Airway epithelial cell (primary cell): Measurements from ENCODE around the genes PEF1 and SPOCD1.

GRCh38 chr1:31548445-31548891, 27.8 kb upstream of the TINAGL1 start:
- RAMPAGE, long total RNA: no peak

- RAMPAGE, long total RNA: no peak
Measured at GRCh38 chr1:31588539-31589272, 12.4 kb downstream of the TINAGL1 start.

- RAMPAGE, long total RNA: start-site peak on the minus strand at chr1:31644872-31644879, 300 and 109 reads in 2 replicates
Measured at GRCh38 chr1:31644126-31644934, at the start of gene PEF1. Gene PEF1, minus strand, starts transcription at chr1:31644876.

GRCh38 chr1:31644935-31645411, 297 bp upstream of the PEF1 start:
- RAMPAGE, long total RNA: no peak

DNA sequence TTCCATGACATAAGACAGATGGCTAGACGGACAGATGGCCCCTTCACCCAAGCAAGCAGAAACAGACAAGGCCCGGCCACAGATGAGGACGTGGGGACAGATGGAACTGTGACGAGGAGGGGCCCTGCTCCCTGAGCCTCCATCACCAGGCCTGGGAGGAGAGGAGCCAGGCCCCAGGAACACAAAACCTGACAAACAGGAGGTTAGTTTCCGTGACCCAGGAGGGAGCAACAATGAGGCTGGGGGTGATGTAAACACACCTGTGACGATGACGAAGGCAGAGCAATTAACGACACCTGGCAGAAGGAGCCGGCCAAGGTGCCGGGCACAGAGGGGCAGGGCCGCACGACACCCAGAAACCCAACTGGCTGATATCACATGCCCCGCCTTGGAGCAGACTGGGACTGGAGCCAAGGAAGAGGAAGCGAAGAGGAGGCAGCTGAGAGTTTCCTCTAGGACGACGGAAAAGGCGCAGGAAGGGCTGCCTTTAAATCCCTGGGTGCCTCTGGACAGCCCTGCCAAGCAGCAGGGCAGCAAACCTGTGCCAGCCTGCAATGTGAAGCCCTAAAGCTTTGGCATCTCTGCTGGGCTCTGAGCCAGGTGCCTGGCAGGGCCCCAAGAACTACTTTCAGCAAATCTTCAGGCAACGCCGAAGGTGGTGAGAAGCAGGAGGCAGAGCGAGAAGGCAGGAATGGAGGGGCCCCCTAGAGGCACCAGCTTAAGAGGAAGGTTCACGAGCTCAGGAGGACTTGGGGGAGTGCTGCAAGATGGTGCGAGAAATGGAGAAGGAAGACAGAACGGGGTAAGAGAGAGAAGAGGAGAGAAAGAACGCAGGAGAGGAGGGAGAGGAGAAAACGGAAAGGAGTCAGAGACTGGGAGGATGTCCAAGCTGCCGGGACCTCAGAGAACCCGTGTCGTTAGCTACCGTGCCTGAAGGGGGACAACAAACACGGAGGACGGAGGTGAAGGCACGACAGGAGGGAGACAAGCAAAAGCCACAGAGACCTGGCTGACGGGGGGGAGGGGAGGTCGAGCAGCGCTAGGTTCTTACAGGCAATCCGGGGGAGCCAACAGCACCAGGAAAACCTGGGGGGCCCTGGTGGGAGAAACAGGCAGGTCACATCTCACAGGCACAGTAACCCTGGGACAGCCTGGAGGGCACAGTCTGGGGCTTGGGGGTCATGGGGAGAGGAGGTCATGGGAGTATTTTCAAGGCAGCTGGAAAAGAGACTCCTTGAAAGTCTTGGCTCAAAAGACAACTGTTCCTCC, 25.3 kb upstream of the PEF1 start:
- RAMPAGE, long total RNA: no peak

- RAMPAGE, long total RNA: no peak
Measured at GRCh38 chr1:31675085-31675657, 28.6 kb downstream of the COL16A1 start.

- RAMPAGE, long total RNA: no peak
Measured at GRCh38 chr1:31685581-31685844, 18.3 kb downstream of the COL16A1 start.

GRCh38 chr1:31689317-31690140, 14.3 kb downstream of the COL16A1 start:
- RAMPAGE, long total RNA: no peak

DNA sequence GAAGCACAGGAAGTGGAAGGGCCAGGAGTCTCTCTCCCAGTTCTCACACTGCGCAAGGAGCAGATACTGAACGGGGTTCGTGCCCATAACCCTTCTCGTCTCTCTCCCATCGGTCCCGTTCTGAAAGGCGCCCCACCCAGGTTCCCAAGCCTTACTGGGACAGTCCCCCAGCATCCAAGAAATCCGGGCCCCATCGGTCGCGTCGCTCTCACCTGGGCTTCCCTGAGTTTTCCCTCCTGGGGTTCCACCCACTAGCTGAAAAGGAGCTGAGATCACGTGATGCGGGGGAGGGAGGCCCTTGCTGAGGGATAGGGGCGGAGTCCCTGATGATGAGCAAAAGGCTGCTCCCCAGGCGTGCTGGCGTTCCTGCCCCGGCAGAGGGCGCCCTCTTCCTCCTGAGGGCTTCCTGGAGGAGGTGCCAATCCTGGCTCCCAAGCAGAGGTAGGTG, at the start of gene SPOCD1:
SPOCD1 (minus strand) TSS at position 274 of the 448 bp plus-strand sequence.
- RAMPAGE, long total RNA: no peak

- RAMPAGE, long total RNA: no peak
Measured at GRCh38 chr1:31937123-31937989, 812 bp downstream of the PTP4A2 start.

GRCh38 chr1:32108248-32109027, 582 bp downstream of the KPNA6 start:
- RAMPAGE, long total RNA: no peak

DNA sequence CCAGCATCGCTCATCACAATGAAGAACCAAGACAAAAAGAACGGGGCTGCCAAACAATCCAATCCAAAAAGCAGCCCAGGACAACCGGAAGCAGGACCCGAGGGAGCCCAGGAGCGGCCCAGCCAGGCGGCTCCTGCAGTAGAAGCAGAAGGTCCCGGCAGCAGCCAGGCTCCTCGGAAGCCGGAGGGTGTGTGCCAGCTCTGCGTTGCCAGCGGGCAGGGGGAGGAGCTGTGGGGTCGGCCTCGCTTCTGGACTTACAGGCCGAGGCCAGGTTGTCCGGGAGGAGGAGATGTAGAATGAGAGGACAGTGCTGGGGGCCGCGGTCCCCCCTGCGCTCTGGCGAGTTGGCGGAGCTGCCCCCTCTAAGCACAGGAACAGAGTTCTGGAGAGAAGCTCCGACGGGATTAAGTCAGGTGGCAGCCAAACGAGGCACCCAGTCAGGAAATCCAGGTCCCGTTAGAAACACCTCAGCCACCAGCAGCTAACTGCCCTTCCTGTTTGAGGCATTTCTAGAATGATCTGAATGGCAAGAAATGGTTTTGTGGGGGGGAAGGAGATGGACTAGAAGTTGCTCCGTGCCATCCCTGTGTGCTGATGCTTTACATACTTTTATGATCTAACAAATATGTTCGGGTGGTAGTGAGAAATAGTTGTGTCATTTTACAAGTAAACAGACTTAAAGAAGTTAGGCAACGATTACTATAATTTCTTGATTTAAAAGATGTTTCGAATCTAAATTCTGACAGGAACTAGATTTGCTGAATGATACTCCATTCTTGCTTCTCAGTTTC, 1.0 kb downstream of the TXLNA start:
- RAMPAGE, long total RNA: no peak

DNA sequence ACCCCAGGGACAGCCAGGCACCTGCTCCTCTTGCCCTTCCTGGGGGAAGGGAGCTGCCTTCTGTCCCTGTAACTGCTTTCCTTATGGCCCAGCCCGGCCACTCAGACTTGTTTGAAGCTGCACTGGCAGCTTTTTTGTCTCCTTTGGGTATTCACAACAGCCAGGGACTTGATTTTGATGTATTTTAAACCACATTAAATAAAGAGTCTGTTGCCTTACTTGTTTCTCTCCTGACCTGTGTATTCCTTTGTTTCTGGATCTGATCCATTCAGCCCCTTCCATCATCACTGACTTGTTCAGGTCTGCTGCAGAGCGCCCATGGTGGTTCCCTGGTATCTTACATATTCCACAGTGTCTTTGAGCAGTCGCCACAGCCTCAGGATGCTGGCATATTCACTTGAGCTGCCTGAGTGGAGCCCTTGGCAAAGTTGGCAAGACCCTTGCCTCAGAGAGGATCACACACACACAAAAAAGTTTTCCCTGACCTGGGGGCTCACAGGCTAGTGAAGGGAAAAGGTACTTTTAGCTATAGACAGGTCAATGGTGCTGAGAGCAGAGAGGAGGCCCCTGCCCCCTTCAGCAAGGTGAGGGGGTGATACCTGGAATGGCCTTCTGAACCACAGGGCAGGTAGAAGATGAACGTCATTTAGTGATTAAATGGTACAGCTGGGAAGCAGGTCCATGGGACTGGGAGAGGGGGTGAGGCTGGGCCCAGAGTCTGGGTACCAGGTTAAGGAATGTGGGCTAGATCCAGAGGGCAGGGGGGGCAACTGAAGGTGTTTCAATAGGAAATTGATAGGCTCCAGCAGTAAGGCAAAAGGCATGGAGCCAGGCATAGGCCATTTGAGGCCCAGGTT, 2.1 kb upstream of the CCDC28B start:
- RAMPAGE, long total RNA: no peak

GRCh38 chr1:32231758-32233152, 10.0 kb downstream of the EIF3I start:
- RAMPAGE, long total RNA: no peak

- RAMPAGE, long total RNA: no peak
Measured at GRCh38 chr1:32263769-32264216, 12.7 kb downstream of the LCK start.

- RAMPAGE, long total RNA: no peak
Measured at GRCh38 chr1:32316808-32317274, 19.2 kb downstream of the MARCKSL1 start.

GRCh38 chr1:32338271-32339021, 2.4 kb upstream of the MARCKSL1 start:
- RAMPAGE, long total RNA: no peak

GRCh38 chr1:32353705-32354544, 8.4 kb downstream of the FAM229A start:
- RAMPAGE, long total RNA: no peak

DNA sequence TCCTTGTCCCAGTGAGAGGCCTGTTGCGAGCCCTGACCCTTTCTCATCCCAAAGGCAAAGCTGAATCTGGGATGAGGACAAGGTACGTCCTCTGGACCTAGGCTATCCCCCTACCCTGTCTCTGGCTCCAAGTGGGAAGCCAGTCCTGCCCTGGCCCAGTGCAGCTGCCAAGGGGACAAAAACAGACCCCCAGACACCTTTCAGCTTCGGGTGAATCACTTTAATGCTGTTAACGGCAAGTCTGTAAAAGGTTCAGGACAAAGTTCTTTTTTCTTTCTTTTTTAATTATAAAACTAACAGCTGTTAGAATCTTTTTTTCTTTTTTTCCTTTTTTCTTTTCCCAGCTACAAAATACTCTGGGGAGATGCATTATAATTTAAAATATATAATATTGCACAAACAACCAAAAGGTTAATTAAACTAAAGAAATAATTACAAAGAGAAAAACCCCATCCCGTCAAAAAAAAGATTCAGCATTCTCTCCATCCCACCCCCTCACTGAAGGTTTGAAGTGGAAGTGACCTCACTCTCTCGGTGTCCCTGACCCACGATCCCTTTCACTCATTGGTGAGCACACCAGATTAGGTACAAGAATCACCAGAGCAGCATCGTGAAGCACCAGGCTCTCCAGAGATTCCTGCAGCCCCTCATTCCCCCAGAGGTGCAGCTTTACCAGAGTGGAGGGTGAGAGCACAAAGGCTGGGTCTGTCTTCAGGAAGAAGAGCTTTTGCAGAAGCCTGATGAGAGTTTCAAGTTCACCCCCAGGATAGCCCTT, 2.8 kb downstream of the TSSK3 start:
- RAMPAGE, long total RNA: no peak

GRCh38 chr1:32371693-32372517, 9.6 kb downstream of the TSSK3 start:
- RAMPAGE, long total RNA: no peak